Left lobe of liver (tissue), 1 donor: ENCODE measurements around the gene RXFP2.

DNA sequence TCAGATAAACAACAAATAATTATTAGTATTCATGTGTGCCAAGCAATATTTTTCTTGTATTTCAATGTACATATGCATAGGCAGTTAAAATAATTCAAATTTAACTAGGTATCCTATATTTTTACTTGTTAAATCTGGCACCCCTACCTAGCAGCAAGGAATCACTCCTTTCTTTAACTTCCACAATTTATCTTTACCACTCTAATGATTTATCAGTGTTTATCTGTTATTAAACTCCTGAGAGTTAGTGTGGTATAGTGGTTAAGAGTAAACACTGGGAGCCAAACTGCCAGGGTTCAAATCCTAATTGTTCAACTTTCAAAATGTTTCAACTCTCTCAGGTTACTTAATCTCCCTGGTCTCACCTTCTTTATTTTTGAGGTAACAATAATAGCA, 84.4 kb upstream of the RXFP2 start:
- PRO-cap, result no peak

DNA sequence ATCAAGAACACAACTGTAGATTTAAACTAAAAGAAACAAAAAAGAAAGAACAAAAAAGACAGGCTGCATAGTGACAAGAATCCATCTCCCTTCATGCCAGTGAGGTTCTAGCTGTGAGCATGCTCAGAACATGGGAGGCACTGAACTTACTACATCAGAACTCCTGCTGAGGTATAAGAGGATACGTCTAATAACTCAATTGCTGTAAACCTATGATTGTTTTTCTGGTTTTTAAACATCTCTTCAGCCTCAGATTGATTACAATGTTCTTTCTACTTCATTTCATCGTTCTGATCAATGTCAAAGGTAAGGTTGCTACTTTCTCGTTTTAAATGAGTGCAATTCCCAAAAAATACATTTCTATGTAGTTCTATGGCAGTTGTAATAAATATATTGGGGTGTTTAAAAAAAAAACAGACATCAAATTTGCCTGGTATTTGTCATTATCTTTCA, at the start of gene RXFP2:
Gene RXFP2, plus strand, starts transcription at position 126 of the 453 bp plus-strand sequence.
- PRO-cap, result no peak

DNA sequence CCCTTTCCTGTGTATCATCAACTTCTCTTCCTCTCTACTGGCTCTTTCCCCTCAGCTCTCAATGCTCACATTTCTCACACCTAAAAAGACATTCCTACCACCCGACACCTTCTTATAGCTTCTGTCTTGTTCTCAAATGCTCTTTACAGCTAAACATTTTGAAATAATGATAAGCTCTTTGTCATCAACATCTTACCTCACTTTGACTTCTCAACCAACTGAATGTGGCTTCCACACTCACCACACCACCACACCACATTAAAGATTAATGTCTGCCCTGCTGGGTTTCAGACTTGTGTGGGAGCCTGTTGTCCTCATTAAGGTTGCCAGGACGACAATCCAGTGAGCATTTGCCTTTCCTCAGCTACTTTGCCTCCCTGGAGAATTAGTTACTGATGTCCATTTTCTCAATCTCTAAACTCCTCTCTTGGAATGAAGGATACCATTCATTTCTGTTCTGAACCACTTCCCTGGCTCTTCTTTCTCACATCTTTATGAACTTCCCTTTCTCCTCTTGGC, 67.9 kb downstream of the RXFP2 start:
- PRO-cap, result no peak

DNA sequence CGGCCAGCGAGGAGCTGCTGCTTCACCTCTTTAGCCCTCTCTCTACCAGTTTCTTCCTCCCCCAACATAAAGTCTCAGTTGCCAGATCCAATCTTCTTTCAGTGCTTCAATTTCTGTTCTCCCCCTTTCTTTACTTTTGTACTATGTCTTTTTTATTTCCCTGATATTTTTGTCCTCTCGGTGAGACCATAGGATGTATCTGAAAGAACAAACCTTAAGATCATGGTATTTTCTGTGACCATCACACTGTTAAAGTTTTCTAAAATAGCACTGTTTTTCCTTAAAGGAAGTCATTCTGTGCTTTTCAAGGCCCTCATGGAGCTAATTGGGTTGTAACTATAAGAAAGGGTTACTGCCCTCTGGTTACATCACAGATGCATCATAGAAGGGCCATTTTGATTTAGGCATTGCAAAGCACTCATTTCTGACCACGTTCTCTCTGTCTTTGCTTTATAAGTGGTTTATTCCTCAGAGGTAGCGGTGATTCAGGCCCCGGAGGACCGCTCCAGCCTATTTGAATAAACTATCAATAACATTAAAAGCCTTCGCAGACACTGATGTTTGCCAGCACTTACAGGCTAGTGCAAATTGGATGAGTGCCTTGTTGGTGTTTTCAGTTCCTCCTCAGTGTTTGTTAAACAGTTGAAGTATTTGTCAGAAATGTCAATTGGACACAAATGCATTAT, 120.0 kb downstream of the RXFP2 start:
- PRO-cap, result no peak

GRCh38 chr13:32290710-32291249, 24.4 kb downstream of the ZAR1L start:
- PRO-cap, result no peak

- PRO-cap, result no peak
Measured at GRCh38 chr13:32337876-32338600, 22.7 kb downstream of the BRCA2 start.

DNA sequence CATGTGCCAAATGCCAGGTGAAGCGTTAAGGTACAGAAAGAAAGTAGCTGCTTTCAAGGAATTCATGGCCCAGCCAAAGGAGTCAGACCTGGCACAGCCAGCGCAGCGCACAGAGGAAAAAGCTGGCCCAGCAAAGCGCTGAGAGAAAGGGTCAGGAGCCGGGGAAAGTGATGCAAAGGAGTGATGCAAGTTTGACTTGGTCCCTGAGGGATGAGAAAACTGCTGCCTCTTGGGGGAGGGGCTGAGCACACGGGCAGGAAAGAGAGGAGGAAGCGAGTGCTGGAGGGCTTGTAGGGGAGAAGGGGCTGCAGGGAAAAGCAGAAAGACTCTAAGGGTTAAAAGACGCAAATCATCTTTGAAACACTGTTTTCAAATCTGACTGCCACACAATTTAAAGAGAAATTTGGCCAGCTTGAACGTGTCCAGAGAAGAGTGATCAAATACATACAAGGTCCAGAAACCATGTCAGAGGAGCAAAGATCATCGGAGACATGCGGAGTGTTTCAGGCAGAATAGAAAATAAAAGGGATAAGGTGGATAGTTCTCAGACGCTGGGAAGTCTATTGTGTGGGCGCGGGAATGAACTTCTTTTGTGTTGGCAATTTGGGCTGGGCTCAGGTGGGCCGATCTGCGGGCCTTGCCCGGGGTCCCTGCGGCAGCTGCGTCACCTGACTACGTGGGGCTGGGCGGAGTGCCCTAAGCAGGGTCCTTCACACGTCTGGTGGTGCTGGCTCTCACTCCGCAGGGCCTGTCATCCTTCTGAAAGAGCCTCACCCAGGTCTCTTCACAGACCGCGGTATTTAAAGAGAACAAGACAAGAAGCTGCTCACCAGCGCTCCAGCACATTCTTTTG, 18.2 kb downstream of the N4BP2L1 start:
- PRO-cap, result bidirectional peak, plus-strand start at position 244 of the sequence, minus-strand start at position 121 of the sequence; bidirectional peak, plus-strand start at position 548 of the sequence, minus-strand start at position 526 of the sequence

DNA sequence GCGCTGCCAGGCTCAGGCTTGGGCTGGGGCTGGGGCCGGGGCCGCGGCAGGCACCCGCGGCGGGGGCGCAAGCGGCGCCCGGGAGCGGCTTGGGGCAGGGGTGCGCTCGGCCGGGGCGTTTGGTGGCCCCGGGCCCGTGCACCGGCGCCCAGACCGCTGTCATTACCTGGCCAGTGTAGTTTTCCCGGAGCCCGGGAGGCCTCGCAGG, 288 bp downstream of the N4BP2L1 start:
- PRO-cap, result no peak

DNA sequence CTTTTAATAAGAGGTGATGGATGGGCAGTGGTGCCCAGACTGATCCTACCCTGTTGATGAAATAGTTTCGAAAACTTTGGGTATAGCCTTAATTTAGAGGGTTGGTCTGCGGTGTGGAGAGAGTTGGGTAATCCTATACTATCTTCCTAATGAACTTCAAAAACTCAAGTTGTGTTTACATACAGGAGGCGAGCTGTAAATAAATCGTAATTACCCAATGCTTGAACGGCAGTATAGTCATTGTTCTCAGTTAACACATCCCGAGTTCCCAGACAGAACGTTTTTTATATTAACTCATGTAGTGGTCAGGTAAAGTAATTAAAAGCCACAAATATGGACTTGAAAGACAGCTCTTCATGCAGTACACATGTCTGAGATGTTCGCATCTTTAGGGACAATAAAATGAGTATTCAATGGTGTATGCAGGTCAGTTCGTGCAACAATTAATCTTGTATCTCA, 1.5 kb downstream of the PDS5B start:
- PRO-cap, result no peak

GRCh38 chr13:32780429-32780693, 194.1 kb downstream of the PDS5B start:
- PRO-cap, result no peak

- PRO-cap, result no peak
Measured at GRCh38 chr13:33092494-33092985, 76.3 kb downstream of the KL start.

- PRO-cap, result no peak
Measured at GRCh38 chr13:33199144-33199369, 86.5 kb downstream of the STARD13 start.

DNA sequence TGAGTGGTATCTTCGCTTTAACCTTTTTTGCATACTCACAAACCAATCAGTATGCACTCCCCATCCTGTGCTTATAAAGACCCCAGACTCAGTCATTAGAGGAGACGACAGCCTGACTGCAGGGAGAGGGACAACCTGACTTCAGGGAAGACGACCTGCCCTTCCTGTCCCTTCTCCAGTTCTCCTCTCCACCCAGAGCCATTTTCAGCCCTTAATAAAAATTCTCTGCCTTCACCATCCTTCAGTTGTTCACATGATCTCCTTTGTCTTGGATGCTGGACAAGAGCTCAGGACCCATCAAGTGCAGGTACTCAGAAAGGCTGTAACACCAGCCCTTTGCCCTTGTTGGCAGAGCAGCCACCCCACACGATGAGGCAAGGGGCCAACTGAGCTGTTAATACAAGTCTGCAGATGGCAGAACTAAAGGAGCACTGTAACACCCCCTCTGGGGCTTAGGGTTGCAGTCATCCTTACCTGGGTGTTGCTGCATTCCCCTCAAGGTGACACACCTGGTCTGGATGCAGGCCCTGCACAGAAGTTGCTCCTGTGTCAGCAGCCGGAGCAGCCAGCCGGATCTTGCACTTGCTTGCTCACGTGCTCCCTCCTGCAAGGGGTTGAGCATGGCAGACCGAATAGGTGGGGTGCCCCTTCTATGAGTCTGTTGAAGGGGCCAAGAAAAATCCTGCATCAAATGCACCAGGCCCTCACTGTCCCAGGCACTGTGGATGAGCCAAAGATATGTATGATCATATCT, 52.1 kb downstream of the STARD13 start:
- PRO-cap, result no peak

GRCh38 chr13:33235135-33235759, 50.3 kb downstream of the STARD13 start:
- PRO-cap, result no peak

DNA sequence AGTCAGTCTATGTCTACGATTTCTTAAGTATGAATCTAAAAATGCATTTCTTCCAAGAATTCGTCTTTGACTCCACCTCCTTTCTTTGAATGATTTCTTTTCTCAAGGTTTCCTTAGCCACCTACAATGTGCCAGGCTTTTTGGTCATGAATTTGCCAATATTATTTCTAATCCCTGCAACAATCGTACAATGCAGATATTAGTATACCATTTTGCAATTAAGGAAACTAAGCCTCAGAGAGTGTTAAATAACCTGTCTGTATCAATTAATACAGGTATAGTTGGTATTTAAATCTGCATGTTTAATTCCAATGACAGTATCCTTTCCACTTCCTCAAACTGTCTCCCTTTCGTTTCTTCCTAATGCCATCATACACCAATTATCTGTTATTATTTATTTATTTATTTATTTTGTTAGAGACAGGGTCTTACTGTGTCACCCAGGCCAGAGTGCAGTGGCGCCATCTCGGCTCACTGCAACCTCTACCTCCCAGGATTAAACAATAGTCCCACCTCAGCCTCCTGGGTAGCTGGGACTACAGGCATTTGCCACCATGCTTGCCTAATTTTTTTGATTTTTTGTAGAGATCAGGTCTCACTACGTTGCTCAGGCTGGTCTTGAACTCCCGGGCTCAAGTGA, 36.0 kb downstream of the STARD13 start:
- PRO-cap, result no peak

DNA sequence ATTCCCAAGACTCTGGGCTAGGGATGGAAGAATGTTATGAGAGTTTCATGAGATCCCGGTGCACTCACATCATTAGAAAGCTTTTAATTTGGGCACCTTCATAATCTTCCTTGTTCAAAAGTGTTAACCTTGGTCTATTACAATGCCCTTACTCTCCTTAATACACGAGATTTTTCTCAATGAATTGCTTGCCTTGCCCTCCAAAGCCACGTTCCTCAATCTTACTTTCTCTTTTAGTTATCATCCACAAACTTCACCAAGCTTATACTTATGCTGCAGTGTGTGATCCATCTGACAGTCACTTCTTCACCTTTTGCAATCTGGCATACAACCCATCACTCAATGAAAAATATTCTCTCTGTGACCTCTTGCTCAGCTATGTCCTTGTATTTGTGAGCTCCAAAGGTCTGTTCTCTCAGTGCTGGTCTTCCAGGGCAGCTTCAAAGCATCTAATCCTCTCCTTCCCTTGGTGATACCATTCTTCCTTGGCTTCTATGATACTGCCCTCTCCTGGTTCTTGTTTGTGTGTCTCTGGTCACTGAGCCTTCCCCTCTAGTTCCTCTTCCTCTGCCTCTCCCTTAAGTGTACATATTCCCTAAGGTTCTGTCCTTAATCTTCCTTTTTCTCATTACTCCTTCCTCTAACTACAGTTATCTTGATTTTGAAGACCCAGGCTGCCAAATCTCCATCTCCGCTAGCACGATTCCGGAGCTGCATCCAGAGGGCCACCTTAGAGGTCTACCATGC, 202.2 kb upstream of the STARD13 start:
- PRO-cap, result no peak

GRCh38 chr13:33610691-33611807, 206.9 kb upstream of the RFC3 start:
- PRO-cap, result bidirectional peak, plus-strand start at chr13:33611044, minus-strand start at chr13:33610902

GRCh38 chr13:33642209-33643158, 175.5 kb upstream of the RFC3 start:
- PRO-cap, result no peak

DNA sequence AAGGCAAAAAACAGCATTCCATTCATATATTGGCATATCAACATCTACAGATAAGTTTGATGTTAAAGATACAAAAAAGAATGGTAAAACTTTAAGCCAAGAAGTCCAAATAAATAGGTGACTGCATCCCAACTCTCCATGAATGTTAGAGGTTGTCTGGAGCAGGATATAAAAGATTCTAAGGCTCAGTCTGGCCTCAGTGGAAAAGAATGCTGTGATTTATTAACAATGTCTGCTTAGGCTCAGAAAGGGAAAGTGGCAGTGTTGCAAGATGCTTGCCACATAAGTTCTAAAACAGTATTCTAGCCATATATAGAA, 179.8 kb upstream of the NBEA start:
- PRO-cap, result no peak

GRCh38 chr13:34942597-34943554, 806 bp downstream of the NBEA start:
- PRO-cap, result no peak